ENCODE measurements around the genes GRK2, TMEM134 and NUDT8.

GRCh38 chr11:67120798-67121704 lies 2.0 kb downstream of the KDM2A start:
- PRO-cap: unidirectional peak, minus-strand start at chr11:67121009

DNA sequence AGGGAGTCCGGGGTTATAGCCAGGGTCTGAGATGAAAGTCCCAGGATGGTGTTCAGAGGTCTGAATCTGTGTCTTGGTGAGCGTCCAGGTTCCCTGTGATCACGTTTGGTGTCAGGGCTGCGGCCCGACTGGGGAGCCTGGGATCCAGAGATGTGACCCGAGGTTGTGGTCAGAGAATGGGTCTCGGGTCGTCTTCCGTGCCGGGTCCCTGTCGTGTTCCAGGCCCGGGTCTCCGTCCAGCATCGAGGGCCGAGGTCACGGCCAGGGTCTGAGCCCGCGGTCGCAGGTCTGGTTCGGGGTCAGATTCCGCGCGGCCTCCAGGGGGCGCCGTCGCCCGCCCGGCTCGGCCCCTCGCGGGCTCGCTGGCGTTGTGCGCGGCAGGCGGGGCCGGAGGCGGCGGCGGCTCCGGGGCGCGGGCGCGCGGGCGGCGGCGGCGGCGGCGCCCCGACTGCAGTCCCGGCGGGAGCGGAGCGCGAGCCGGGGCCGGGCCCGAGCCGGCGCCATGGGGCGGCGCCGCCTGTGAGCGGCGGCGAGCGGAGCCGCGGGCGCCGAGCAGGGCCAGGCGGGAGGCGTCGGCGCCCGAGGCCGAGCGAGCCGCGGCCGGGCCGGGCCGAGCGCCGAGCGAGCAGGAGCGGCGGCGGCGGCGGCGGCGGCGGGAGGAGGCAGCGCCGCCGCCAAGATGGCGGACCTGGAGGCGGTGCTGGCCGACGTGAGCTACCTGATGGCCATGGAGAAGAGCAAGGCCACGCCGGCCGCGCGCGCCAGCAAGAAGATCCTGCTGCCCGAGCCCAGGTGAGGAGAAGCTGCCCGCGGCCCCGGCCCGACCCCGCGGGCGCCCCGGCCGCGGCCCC lies at the start of gene GRK2:
TSS of gene GRK2 (plus strand) at position 453 of the 851 bp plus-strand sequence.
- PRO-cap: unidirectional peak, plus-strand start at position 453 of the sequence

GRCh38 chr11:67267217-67268002 lies 1.1 kb downstream of the GRK2 start:
- PRO-cap: no peak

GRCh38 chr11:67287382-67288097 lies 1.6 kb upstream of the ANKRD13D start:
- PRO-cap: no peak

DNA sequence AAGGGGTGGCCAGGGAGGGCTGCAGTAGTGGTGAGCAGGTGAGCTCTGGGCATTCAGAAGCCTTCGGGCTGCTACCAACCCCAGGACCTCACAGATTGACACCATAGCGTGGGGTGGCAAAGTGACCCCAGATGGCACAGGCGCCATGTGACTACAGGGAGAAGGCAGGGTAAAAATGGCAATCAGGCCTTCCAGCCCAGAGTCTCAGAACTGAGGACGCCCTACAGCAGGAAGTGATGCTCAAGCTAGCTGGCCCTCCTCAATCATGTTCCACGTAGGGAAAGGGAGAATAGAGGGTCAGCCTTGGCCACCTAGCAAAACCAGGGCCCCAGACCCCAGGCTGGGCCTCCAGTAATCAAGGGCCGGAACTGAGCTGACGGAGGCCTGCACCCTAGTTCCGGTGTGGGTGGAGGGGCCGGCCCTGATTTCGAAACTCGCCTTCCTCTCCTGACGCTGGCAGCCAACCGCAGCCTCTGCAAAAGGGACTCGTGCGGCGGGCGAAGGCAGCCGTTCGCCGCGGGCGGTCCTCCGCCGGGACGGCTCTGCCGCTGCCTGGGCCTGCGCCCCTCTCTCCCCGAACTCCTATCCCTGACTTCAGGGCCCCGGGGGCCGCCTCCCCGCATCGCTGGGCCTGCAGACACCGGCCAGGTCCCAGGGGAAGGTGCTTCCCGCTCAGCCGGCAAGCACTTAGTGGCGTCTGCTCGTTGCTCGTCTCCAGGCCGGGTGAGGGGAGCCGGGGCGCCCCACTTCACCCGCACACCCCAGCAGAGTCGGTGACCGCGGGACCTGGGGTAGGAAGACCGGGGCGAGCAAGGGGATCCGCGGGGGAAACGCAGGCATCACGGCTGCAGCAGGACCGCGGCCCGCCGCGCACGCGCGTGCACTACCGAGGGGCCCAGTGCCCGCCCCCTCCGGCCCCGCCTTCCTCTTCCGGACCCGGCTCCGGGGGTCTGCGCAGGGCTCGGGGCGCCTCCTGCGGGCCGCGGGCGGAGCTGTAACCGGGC lies 703 bp upstream of the ANKRD13D start:
- PRO-cap: unidirectional peak, plus-strand start at position 478 of the sequence; unidirectional peak, minus-strand start at position 858 of the sequence

DNA sequence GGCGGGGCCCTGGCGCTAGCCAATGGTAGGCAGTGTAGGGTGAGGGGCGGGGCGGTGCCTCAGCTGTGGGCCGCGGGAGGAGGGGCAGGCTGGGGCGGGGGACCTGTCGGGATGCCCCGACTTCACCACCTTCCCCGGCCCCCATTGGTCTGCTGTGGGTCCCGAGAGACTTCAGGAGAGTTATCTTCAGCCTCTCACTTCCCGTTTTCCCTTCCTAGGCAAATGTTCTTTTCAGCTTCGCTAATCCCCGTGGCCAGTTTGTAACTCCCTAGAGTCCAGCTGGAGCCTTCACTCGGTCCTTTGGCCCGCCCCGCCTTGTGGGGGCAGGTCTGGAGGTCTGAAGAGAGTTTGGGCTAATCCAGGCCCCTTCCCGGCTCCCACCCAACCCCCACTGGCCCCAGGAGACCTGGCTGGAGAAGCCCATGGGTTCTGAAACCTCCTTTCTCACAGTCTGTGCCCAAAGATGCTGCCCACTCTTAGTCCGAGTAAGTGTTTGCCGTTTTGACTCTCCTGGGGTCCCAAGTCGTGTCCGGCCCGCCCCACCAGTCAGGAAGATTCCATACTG lies 375 bp upstream of the POLD4 start:
- PRO-cap: bidirectional peak, plus-strand start at position 87 of the sequence, minus-strand start outside the sequence

DNA sequence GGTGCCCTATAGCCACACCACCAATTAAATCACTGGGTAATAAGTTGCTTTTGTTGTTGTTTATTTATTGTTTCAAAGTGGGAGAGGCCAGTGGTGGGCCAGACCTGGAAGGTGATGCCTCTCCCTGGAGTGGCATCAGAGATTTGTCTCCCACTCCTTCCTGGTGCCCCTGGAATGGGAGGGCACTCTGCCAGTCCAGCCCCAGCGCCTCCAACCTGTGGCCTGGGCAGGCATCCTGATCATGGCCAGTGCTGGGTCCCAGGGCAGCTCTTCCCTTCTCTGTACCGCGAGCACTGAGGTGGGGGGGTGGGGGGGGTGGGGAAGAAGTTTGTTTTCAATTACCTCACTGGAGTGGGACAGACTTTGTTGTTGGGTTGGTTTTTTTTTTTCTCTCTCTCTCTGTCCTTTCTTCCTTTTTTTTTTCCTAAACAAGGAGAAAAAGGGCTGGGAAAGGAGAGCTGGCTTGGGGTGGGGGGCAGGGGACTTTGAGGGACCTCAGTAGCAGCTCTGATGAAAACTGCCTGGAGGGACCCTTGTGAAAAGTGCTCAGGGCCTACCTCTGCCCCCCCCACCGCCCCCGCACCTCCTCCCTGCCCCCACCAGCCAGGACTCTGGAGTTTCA lies 1.6 kb upstream of the CLCF1 start:
- PRO-cap: no peak

DNA sequence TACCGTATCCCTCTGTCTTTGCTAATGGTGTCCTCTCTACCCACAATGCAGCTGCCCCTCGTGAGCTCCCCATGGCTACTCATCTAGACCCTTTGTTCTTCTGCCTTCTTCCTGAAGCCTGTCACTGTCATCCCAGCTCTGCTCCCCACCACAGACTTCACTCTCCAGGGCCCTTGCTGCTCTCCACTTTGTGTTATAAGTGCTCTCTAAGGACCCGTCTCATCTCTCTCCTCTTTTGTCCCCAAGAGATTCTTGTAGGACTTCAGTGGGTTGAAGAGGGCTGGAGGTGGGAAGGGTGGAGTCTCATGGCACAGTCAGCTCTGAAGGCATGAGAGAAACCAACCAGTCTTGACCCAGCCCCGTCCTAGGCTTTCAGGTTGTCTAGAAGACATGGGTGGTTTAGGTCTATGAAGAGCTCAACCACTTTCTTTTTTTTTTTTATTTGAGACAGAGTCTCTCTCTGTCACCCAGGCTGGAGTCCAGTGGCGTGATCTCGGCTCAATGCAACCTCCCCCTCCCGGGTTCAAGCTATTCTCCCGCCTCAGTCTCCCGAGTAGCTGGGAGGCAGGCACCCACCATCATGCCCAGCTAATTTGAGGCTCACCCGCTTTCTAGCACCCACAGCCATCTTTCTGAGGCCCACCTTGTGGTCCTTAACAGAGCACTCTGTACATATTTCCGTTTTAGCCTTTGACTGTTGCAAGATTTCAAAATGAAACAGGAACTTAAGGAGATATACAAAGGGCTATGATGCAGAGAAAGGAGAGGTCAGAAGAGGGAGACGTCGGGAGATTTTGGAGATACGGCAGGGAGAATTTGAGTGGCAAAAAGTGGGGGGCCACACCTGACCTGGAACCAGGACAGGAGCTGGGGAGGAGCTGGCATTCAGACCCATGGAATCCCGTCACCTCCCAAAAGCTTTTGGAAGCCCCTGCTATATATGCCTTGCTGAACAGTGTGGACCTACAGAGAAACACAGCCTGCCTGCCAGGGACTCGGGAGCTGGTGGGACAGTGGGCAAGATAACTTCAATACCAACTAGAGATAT lies 7.7 kb upstream of the CLCF1 start:
- PRO-cap: no peak

GRCh38 chr11:67406769-67407054 lies 2.8 kb downstream of the TBC1D10C start:
- PRO-cap: no peak

- PRO-cap: no peak
These were observed 5.2 kb downstream of the TBC1D10C start for GRCh38 chr11:67408967-67409633.

DNA sequence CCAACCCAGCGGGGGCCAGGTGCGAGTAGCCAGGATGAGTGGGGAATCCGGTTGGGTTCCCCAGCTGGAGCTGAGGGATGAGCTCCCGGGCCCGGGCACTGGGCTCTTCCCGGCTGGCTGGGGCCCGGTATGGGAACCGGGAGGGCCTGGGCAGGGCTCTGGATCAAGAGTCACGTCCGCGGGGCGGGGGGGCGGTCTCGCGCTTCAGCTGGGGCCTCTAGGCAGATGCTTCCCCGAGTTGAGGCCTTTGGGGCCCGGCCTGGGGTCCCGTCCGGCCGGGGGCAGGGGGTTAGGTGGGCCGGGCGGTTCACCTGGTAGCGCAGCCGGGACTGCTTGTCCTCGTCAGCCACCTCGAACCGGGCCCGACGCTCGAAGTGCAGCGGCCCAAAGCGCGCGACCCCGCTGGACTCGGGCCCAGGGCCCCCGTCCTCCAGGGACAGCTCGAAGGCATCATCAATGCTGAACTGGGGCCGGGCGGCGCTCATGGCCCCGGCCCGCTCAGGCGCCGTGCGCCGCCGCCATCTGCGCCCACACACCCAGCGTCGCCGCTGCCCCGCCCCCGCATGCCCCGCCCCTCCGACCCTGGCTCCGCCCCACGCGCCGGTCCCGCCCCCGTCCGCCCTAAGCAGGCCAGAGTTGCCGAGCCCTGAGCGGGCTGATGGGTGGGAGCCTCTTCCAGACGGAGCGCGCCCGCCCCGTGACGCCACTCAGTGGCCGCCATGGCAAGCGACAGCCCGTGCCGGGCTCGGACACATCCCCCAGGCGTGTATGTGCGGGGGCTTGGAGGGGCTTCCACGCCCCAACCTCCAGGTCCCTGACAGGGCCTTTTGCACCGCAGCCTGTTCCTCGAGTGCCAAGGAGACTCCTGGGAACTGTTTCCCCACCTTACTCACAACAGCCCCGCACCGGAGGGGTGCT lies at the start of gene TMEM134:
TSS of gene TMEM134 (minus strand) at position 544 of the 918 bp plus-strand sequence.
- PRO-cap: bidirectional peak, plus-strand start at position 649 of the sequence, minus-strand start at position 544 of the sequence

DNA sequence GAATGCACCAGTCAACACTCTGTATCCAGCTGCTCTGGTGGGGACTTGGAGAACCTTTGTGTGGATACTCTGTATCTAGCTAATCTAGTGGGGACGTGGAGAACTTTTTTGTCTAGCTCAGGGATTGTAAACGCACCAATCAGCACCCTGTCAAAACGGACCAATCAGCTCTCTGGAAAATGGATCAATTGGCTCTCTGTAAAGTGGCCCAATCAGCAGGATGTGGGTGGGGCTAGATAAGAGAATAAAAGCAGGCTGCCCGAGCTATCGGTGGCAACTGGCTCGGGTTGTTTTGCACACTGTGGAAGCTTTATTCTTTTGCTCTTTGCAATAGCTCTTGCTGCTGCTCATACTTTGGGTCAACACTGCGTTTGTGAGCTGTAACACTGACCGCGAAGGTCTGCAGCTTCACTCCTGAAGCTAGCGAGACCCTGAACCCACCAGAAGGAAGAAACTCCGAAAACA lies 6.1 kb upstream of the AIP start:
- PRO-cap: no peak

- PRO-cap: no peak
These were observed 3.9 kb downstream of the AIP start for GRCh38 chr11:67486607-67487253.

- PRO-cap: no peak
These were observed 4.6 kb downstream of the PITPNM1 start for GRCh38 chr11:67500602-67500826.

DNA sequence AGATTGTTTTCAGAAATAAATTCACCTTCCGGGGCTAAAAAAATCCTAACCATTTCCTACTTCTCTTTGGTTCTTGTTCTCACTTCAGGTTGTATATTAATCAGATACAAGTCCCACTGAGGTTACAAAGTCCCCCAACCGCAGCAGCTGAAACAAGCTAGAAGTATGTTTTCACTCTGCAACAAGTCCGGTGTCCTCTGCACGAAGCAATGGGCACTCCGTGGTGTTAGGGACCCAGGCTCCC lies 25.6 kb upstream of the GSTP1 start:
- PRO-cap: no peak

DNA sequence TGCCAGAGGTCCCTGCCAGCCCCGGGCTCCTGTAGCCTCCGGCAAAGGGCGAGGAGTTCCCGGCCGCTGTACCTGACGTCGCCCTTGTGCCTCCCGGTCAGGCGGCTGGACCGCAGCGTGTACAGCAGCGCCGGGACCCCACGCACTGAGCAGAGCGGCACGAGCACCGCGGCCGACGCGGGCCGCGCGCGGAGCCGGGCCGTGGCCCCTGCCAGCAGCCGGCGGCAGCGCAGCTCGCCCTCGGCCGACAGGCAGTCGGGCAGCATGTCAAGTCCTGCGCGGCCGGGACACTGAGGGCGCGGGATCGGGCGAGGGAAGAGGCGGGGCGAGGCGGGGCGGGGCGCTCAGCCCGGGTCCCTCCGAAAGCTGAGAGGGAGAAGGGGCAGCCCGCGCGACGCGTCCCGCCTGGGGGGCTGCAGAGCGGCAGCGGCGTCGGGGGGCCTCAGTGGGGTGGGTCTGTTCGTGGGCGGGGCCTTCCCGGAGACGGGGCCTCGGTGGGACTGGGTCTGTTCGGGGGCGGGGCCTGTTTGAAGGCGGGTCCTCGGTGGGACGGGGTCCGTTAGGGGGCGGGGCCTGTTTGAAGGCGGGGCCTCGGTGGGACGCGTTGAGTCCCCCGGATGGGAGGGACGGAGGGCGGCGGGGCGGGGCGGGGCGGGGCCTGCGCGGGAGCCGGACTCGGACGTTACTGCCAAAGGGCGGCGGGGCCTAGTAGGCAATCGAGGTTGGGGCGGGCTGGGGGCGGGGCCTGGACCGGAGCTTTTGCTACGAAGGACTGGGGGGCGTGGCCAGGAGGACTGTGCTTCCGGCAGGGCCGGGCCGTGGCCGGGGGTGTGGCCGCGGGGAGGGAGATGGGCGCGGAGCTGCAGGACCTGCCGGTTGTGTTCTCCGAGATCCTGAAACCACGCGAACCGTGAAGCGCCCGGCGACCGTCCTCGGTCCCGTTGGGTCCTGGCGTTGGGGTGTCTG lies at the start of gene NUDT8:
TSS of gene NUDT8 (minus strand) at position 292 of the 966 bp plus-strand sequence.
- PRO-cap: unidirectional peak, plus-strand start at position 847 of the sequence

DNA sequence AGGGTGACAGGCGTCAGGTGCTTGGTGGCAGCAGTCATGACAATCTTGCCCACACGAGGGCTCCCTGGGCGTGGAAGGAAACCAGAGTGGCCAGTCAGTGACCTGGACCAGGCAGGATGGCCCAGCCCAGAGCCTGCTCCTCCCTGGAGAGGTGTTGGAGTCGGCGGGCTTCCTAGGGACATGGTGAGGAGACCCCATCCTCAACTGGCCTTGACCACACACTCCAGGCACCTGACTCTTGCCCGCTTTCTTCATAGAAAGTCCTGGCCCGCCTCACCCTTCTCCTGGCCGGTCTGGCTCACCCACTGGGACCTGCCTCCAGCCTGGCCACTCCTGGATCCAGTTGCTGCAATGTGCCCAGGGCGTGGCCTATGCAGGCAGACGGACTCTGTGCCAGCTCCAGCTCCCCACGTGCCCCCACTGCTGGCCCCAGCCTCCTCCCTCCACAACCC lies 8.8 kb downstream of the ALDH3B2 start:
- PRO-cap: no peak

DNA sequence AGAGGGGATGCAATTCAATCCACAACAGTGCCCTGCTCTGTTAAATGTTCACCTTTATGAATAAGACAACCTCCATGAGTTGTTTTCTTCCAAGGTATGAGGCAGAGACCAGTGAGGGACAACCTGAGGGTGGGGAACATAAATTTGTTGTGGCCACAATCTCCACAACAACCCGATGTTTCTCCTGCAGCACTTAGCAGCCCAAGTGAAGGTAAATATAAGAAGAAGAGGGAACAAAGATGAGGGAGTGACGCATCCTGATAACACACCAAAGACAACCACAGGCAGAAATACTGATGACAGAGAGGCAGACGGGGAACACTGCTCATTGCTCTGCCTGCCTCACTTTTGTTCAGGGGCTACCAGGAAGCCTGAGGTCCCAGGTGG lies 104.7 kb upstream of the ALDH3B2 start:
- PRO-cap: no peak

GRCh38 chr11:67804500-67804936 lies 130.1 kb upstream of the ALDH3B2 start:
- PRO-cap: no peak

DNA sequence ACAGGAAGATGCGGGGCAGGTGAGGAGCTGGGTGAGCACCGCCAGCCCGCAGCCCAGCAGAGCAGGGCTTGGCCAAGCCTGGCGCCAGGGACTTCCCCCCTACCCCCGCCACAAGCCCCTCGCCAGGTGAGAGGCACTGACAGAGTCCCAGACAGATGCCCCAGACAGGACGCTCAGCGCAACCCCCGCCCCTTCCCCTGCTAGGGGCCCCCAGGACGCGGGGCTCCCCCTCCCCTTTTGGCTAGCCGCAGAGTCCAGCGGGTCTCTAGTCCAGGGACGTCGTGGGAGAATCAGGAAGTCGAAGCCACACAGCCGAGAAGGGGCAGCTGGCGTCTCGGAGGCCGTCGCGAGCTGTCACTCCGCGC lies 48.9 kb downstream of the UNC93B1 start:
- PRO-cap: no peak